SK-N-MC (cell line): ENCODE measurements around a stretch of chr18.

DNA sequence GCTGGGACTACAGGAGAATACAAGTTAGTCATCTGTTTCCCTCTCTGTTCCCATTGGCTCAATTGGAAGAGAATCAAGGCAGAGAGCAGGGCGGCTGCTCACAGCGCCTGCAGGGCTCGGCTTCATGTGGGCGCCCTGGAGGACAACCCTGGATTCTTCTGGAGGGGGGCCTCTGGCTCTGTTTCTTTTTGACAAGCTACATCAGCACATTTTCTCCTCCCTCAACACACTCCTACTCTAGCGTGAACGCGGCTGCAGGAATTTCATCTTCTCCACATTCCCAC lies 50.8 kb downstream of the PARD6G start:
- RRBS: no CpG with 5 or more reads among the region's 7 CpGs

DNA sequence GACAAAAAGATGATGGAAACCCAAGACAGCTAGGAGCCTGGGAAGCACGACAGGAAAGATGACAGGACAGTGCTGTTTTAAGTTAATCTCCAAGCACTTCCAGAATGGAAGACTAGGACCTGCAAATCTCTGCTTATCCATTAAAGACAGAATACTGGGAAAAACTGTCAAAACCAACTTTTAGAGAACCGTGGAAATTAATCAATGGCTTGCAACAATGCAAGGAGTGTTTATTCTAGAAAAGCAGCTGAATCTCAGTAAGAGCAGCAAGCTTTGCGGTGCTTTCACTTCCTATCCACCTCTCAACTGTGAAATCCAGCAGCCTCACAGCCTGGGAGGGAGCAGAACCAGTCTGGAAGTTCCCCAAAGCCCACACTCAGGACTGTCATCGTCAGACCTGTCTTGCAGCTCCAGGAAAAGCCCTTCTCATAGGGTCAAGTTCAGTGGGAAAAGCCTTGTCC lies 37.2 kb downstream of the PARD6G start:
- RRBS: no CpG with 5 or more reads among the region's 4 CpGs

- RRBS: 4% methylated on average over 25 of the region's 68 CpGs
These were observed 1.1 kb downstream of the PARD6G start for GRCh38 chr18:80246085-80246798.